Vein endothelial cell (primary cell): ENCODE results near the gene AKT1.

- CAGE, long polyA plus RNA: no peak
Observed at GRCh38 chr14:104223095-104223835, 84.9 kb downstream of the KIF26A start.

DNA sequence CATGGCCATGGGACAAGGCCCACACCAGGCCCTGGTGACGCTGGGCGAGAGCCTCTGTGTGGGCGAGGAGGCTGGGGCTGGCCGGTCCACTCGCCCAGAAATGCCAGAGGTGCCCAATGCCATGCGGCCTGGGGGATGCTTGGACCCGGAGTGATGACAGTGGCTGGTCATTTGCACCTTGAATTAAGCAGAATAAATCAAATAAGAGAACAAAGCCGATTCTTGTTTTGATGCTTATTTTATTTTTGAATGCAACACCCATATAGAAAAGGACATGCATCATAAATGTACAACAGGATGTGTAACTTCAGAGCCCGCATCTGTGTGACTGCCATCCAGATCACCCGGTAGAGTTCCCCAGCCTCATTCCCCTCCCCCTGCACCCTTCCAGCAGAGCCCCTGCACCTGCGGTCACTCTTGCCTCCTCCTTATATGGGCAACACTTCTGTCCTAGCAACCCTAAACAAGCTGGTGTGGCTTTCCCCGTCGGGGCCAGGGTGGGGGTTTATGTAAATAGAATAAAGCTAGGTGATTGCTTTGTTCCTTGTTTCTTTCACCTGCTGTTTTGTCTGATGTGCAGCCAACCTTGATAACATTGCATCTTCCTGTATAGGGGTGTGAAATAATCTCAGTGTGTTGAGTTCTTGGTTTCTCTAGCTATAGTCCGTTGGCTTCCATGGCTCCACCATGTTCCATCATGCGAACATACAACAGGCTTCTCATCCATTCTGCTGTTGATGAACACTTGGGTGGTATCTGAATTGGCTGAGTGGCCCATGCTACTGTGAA lies 102.0 kb downstream of the KIF26A start:
- CAGE, long polyA plus RNA: no peak

- CAGE, long polyA plus RNA: no peak
Observed at GRCh38 chr14:104577022-104577400, 2.6 kb upstream of the C14orf180 start.

DNA sequence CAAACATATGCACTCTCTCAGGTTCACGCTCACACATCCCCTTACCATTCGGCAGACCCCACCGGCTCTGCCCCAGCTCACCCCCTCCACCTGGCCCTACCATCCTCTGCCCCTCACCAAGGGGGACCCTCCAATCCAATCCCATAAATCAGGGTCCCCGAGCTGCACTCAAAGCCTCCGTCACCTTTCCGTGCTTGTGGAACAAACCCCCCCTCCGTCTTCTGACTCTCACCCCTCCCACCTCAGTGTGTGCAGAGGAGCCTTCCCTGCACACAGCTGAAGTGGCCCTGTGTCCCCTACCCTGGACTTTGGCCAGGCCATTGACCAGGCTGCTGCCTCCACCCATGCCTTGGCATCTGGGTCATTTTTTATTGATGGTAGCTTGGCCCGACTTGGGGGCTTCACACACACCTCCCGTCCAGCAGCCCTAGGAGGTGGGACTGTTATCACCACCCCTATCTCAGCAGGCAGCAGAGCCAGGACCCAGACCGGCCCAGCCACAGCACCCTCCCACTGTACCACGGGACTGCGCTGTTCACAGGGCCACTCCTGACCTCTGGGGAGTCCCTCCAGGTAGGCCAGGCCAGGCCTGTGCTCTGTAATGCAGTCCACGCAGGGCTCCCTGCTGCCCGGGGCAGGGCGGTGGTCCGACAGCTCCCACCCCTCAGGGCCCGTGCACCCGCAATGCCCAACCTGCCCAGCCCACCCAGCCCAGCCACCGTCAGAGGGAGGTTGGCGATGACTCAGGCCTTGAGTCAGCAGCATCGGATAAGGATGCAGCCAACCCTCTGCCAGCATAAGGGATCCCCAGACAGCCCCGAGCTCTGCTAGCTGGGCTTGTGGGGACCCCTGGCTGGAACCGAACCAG lies 9.3 kb upstream of the INF2 start:
- CAGE, long polyA plus RNA: no peak

- CAGE, long polyA plus RNA: no peak
Observed at GRCh38 chr14:104722668-104723519, 1.1 kb upstream of the ADSS1 start.

DNA sequence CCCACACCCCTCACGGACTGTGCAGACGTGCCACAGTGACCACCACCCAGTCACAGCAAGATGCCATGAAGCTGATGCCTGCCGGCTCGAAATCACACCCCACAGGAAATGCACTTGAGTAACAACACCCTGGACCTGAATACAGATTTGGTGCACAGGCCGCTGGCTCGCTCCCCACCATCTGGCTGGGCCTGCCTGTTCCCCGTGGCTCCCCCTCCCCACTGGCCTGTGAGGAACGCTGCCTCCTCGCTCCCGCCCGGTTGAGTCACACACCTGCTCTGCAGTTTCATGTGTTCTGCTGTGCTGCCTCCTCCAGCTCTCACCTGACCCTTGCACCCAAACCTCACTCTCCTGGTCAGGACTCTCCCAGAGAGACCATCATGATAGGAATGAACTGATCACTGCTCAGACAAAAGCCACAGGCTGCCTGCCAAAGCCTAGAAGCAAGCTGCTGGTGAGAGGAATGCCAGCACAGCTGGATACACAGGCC lies 3.9 kb upstream of the SIVA1 start:
- CAGE, long polyA plus RNA: no peak

GRCh38 chr14:104774403-104775101 lies 21.0 kb downstream of the AKT1 start:
- CAGE, long polyA plus RNA: no peak

- CAGE, long polyA plus RNA: no peak
Observed at GRCh38 chr14:104775102-104775519, 20.4 kb downstream of the AKT1 start.

DNA sequence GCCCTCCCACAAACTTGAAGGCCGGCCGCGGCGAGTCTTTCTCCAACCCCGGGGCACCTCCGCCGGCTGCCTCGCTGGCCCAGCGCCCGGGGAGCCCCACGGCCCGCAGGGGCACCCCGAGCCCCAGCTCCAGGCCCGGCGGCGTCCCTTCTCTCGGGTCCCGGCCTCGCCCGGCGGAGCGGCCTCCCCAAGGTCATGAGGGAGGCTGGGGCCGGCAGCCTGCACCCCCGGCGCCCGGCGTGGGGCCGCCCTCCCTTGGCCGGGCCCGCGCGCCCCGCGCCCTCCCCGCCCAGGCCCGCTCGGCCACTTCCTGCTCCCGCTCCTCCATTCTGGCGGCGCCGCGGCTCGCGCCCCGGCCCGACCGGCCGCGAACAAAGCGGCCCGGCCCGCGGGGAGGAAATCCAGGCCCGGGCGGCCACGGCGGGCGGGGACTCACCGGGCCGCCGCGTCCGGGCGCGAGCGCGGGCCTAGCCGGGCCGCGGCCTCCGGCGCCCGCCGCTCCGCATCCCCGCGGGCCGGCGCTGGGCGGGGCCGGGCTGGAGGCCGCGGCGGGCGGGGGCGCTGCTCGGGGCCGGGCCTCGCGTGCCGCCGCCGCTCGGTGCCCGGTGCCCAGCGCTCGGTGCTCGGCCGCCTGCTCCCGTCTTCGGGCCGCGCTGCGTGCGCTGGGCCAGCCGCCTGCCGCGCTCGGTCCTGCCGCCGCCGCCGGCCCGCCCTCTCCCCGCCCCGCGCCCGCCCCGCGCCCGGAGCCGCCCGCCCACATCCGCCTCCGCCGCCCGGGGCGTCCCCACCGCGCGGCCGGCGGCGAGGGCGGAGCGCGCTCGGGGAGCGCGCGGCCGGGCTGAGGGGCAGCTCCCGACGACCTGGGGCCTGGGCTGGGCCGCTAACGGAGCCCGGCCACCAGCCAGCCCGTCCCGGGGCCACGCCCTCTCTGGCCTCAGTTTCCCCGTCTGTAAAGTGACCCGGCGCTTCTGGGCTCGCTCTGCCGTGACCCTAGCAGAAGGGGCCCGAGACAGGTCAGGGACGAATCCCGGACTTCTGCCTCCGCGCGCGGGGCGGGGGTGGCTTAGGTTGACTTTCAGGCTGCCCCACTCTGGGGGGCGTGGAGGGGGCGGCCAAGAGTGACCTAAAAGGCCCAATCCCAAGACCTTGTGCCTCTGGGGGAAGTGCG lies at the start of gene AKT1:
AKT1 (minus strand) TSS at position 701 of the 1,168 bp plus-strand sequence.
- CAGE, long polyA plus RNA: no peak

DNA sequence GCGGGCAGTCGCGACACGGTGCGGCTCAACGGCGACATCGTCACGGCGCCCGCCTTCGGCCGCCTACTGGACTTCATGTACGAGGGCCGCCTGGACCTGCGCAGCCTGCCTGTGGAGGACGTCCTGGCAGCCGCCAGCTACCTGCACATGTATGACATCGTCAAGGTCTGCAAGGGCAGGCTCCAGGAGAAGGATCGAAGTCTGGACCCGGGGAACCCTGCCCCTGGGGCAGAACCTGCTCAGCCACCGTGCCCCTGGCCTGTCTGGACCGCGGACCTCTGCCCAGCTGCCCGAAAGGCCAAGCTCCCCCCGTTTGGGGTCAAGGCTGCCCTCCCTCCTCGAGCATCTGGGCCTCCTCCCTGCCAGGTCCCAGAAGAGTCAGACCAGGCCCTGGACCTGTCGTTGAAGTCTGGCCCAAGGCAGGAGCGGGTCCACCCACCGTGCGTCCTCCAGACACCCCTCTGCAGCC lies 502 bp downstream of the ZBTB42 start:
- CAGE, long polyA plus RNA: no peak

- CAGE, long polyA plus RNA: no peak
Observed at GRCh38 chr14:104814272-104814705, 13.4 kb downstream of the ZBTB42 start.

DNA sequence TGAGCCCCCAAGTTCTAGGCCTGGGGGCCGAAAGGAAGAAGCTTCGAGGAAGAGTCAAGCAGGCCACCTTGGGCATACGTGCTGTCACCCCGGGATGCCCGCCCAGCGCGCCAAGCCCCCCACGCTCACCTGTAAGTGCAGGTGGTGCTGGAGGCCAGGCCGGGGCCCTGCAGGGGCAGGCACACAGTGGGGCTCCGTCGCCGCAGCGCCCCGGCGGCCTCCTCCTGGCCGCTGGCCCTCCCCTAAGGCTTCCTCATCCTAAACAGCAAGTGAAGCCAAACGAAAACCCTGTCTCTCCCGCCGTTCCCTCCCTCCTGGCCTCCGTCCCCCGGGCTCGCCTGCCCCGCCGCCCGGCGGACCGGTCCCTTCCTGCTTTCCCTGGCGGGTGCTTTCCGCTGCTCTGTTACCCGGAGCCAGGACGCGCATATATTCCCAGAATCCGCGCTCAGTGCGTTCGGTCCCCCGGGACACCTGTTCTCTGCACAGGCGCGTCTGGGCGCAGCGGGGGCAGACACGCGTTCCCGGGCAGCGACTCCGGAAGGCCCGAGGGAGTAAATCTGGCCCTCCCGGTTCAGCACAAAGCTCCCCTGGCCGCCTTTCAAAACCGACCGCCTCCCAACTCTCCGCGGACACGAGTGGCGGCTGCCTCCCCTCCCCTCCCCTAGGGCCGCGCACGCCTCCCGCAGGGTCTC lies 21.6 kb upstream of the CEP170B start:
- CAGE, long polyA plus RNA: no peak

DNA sequence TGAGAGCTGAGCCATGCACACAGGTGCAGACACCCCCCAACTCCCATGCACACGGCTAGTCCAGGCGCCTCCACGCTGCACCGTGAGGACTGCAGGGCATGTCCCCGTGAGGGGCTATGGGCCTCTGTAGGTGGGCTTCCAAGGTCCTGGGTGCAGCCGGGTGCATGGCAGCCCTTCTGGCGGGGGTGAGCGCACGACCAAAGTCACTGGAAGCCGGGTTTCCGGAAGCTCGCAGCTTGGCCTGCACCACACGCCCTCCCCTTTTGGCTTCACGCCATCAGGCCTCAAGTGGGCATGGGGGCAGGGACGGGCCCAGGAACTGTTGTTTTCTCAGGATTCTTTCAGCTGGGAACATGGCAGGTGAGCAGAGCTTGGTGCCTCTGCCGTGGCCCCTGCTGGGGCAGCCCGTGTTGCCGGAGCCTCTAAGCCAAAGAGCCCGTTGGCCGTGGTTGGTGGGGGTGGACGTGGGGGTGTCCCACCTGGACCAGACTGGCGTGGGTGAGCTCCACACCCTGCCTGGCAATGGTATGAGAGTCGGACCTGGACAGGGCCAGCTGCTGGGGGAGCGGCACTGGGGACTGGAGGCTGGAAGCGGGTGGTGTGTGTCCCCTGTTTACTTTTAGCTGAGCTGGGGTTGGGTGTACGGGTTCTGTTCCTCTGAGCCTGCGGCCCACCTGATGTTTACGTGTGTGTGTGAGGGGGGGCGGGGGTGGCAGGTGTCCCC lies 28.9 kb upstream of the PLD4 start:
- CAGE, long polyA plus RNA: no peak

GRCh38 chr14:104937658-104938852 lies 13.4 kb downstream of the PLD4 start:
- CAGE, long polyA plus RNA: no peak

GRCh38 chr14:104966931-104967354 lies 11.2 kb downstream of the AHNAK2 start:
- CAGE, long polyA plus RNA: no peak

GRCh38 chr14:105032671-105033083 lies 11.8 kb upstream of the CDCA4 start:
- CAGE, long polyA plus RNA: no peak

GRCh38 chr14:105087299-105088124 lies 22.3 kb upstream of the GPR132 start:
- CAGE, long polyA plus RNA: no peak

GRCh38 chr14:105090522-105091215 lies 25.4 kb upstream of the GPR132 start:
- CAGE, long polyA plus RNA: no peak

DNA sequence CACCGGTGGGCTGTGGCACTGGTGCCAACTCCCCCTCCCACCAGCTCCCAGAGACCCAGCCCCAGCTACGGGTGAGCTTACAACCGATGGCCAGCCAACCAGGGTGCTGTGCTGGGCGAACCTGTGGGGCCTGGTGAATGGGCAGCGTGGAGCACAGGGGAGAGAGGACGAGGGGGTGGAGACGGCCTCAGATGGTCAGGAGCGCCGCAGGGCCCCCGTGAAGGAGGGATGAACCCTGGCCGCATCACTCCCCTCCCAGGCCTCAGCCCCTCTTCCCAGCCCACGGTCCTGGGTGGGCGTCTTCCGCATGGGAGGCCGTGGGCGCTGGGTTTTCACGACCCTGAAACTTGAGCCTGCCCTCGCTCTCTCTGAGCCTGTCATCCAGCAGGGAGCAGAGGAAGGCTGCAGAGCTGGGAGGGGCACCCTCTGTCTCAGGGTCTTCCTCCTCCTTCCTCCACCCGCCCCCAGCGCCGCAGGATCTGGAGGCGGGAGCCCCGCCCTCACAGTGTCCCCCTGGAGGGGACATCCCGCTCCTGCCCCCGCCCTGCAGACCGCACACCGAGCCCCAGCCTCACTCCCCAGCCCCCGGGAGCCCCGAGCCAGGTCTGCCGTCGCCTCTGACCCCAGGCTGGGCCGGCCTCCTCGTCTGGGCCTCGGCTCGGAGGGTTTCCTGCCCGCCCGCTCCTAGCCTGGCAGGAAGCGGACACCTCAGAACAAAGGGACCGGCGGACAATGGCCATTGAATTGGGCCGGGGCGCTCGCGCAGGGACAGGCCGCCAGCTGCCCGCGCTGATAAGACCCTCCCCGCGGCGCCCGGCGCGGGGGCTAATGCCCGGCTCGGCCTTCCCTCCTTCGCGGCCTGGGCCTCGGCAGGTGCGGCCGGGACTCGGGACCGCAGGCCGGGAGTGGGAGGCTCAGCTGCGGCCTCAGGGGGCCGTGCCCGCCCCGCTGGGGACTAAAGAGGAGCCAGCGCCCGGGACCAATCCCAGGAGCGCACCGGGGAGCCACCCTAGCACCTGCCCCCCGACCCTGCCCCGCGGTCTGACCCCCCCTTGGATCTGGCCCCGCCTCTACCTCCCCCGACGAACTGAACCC lies 15.2 kb upstream of the NUDT14 start:
- CAGE, long polyA plus RNA: no peak

- CAGE, long polyA plus RNA: no peak
Observed at GRCh38 chr14:105221354-105222258, 26.7 kb upstream of the BTBD6 start.